Ishikawa (cell line): ENCODE measurements around a stretch of chr1.

GRCh38 chr1:235012414-235013106 lies 116.1 kb downstream of the TOMM20 start:
- RRBS = no CpG with 5 or more reads among the region's 9 CpGs

- RRBS = no CpG with 5 or more reads among the region's 19 CpGs
Observed at GRCh38 chr1:235022105-235023025, 106.3 kb downstream of the TOMM20 start.

- RRBS = no CpG with 5 or more reads among the region's 26 CpGs
Observed at GRCh38 chr1:235090347-235091319, 38.0 kb downstream of the TOMM20 start.

DNA sequence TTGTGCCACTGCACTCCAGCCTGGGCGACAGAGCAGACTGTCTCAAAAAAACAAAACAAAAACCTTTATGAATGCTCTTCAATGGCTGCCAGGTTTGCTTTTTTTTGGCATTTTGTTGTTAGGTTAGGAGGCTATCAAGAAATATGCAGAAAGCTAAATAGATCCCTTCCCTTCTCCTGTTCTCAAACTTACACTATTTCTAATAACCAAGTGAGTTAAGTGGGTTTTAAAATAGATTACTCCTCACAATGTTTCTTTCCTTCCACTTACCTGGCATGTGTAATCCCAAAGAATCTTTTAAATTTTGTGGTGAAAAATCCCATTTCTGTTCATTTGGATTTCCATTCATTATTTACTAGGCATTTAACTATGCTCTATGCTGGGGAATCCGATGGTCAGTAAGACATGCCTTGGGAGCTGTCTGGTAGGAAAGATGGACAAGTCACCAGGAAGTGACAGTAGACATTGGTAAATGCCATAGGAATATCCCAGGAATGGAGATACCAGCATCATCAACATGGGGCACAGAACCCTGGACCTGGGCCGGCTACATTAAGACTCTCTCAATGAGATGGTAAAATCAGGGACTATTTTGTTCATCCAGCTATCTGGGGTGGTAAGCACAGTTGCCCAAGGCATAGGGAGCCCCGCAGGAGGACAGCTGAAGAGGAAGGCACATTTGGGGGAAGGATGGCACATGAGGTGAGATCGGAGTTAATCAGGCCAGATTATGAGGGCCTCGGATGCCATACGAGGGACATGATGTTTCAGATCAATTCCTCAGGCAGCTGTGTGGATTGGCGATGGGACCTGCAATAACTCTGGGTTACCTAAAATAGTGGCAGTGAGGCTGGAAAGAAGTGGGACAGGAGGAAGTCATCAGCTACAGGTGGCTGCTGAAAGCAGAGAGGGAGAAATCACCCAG lies 21.5 kb downstream of the TOMM20 start:
- RRBS = no CpG with 5 or more reads among the region's 8 CpGs

GRCh38 chr1:235141121-235141682 lies 12.6 kb upstream of the TOMM20 start:
- RRBS = no CpG with 5 or more reads among the region's 8 CpGs

DNA sequence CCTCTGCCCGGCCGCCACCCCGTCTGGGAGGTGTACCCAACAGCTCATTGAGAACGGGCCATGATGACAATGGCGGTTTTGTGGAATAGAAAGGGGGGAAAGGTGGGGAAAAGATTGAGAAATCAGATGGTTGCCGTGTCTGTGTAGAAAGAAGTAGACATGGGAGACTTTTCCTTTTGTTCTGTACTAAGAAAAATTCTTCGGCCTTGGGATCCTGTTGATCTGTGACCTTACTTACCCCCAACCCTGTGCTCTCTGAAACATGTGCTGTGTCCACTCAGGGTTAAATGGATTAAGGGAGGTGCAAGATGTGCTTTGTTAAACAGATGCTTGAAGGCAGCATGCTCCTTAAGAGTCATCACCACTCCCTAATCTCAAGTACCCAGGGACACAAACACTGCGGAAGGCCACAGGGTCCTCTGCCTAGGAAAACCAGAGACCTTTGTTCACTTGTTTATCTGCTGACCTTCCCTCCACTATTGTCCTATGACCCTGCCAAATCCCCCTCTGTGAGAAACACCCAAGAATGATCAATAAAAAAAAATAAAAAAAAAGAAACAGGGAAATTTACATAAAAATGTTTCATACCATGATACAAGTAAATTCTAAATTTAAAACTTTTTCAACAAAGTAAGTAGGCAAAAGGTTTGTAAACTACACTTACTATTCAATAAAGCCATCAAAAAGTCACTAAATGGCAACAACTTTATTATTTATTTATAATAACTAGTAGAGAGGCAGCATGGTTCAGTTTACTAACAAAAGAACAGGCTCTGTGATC lies 18.1 kb downstream of the ARID4B start:
- RRBS = no CpG with 5 or more reads among the region's 8 CpGs

DNA sequence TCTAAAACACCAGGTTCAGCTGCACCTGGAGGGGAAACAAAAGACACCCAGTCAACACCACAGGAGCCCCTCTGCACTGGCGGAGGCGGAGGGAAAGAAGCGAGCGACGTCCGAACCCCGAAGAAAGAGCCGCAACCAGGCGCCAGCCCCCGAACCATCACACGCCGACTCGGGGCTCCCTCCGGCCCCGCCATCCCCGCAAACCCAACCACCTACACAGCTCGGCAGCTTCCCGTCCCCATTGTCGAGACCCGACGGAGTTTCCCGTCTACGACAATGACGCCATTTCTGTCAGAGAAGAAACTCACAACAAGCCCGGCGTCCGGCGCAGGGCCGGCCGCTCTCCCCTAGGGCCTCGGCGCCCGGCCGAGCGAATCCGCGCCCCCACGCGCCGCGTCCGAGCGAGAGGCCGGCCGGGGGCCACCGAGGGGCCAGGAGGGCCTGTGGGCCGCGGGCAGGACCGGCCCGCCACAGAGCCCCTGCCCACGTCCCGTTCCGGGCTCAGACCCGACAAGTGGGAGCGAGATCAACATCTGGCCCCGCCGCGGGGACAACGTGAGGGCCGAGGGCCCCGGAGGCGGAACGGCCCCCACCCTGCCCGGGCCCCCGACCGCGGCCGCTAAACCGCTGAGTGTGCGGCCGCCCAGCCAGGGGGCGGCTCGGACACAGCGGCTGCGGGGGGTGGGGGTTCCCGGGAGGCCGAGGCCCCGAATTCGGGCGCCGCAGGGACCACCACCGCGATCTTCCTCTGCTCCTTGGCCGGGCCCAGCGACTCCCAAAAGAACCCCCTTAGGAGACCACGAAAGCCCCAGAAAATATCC lies 825 bp downstream of the ARID4B start:
- RRBS = 1% methylated on average over 51 of the region's 86 CpGs

DNA sequence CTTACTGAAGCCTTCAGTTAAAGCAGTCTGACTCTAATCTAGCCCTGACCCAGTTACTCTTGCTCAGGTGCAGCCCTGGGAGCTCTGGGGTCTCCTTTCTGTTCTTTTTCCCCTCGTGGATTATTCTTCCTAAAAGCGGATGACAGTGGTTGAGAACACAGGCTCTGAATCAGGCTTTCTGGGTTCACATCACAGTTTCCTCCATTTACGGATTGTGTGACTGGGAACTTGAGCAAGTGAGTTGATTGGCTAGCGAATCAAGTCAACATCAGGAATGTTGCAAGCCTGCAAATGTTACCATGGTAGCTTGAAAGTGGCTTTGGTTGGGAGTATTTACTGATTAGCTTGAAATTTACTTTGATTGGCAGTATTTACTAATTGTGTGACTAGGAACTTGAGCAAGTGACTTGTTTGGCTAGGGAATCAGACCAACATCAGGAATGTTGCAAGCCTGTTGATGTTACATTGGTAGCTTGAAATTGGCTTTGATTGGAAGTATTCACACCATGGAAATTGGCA lies 22.8 kb upstream of the B3GALNT2 start:
- RRBS = no CpG with 5 or more reads among the region's 4 CpGs

GRCh38 chr1:235648818-235649406 lies 672 bp downstream of the GNG4 start:
- RRBS = 2% methylated on average over 2 of the region's 39 CpGs

DNA sequence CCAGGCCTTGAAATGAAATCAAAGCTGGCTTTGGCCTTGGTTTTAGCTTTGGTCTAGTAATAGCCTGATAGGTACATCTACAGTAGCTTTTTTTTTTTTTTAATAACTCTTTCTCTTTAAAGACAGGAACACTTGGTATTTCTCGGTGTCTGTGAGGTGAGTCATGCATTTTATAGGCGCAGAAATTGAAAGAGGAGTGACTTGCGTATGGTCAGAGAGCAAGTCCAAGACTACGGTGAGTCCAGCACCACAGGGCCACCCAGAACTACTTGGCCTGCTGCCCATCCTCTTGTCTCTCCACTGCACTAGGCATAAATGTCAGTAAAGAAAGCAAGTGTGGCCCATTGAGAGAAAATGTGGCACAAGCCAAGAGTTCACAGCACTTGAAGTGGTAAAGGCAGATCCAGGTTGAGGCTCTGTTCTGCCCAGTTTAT lies 36.3 kb upstream of the LYST start:
- RRBS = no CpG with 5 or more reads among the region's 4 CpGs

DNA sequence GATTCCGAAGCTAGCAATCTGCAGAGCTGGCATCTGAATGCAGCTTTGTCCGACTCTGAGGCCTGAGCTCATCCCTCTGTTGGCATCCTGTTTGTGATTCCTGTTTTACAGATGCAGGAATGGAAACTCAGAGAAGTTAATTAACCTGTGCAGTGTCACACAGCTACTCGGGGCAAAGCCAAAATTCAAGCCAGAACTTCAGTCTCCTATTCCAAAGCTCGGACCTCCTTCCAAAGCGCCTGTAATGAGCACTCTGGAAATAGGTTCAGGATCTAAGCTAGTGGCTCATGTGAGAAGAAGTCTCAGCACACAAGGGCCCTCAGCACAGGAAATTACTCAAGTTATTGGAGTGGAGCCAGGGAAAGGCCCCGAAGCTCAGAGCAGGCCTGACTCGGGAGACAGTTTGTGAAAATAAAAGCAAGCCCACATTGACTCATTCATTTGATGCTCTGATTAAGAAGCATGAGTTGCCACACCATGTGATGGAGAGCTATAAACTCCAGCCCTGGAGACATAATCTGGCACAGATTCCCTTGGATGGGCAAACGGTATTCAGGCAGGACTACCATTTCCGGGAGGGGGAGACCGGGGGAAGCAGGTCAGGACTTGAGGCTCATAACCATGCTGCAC lies 50.6 kb upstream of the LYST start:
- RRBS = no CpG with 5 or more reads among the region's 10 CpGs

DNA sequence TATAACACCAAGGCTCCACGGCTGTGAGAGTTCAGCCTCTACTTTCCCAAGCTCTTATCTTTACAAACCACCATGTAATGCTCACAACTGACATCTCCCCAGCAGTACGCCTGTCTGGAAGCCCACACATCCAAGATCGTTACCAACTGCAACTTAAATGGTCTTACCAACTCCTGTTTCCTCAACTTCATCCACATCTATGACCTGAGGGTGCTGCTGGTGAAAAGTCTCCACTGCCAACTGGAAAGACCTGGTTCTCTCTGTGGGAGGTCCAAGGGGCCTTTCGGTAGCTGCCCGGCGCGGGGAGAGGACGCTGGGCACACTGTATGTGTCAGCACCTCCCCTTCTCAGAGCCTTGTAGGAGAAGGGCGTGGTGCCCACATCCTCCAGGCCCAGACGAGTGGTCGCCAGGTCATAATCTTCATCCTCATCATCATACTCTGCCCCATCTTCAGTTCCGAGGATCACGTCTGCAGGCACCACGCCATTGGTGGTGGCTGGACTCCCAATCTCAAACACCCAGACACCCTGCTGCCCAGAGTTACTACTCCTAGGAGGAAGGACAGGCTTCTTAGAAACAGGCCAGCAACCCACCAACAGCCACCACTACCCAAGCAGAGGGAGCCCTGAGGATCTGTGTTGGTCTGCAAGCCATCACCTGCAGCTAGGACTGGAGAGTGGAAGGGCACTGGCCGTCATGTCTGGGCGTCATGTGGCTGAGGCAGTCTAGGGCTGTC lies 23.0 kb downstream of the NID1 start:
- RRBS = no CpG with 5 or more reads among the region's 16 CpGs

- RRBS = no CpG with 5 or more reads among the region's 6 CpGs
Observed at GRCh38 chr1:236058908-236059611, 5.8 kb downstream of the NID1 start.

DNA sequence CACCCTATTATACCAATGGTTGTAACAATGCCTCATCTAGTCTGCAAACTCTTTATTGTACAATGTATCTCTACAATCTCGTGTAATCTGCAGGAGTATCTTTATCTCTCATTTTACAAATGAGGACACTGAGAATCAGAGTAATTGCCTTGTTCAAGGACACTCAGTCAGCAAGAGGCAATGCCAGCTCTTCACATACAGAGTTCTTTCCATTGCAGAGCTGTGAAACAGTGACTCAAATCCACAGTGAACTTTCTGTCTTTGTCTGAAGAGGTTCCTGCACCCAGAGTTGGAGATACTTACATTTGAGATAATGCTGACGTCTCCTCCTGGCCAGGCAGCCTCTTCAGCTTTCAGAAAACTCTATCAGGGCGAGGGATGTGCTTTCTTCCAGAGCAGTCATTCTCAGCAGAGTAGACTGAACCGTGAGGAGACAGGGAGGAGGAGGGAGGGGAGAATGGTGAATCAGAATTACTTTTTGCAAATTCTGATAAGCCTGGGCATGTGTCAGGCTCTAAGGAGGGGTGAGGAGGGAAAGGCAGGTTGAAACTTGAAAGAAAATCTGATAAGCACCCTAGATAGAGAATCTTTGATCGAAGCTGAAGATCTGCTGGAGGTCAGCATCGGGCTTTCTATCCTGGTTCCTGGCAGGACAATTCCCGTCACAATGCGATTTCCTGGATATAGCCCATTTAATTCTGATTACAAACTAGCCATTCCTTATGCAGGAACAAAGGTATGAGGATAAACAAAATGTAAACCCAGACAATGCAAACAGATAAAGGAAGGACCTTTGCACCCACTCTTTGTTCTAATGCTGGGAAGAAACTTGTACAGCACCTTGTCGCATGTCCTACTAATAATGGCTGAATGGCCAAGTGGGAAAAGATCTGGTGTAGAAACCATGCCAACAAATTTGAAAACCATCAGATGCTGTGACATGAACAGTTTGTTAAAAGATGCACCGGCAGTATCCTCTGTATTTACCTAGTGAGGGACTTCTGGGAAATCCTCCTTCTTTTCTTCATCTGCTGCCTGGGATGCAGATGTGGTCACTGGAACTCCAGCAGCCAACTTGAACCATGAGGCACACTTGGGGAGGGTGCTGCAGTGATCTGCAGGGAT lies 19.0 kb upstream of the NID1 start:
- RRBS = no CpG with 5 or more reads among the region's 10 CpGs

- RRBS = no CpG with 5 or more reads among the region's 16 CpGs
Observed at GRCh38 chr1:236159672-236160167, 17.4 kb downstream of the GPR137B start.

DNA sequence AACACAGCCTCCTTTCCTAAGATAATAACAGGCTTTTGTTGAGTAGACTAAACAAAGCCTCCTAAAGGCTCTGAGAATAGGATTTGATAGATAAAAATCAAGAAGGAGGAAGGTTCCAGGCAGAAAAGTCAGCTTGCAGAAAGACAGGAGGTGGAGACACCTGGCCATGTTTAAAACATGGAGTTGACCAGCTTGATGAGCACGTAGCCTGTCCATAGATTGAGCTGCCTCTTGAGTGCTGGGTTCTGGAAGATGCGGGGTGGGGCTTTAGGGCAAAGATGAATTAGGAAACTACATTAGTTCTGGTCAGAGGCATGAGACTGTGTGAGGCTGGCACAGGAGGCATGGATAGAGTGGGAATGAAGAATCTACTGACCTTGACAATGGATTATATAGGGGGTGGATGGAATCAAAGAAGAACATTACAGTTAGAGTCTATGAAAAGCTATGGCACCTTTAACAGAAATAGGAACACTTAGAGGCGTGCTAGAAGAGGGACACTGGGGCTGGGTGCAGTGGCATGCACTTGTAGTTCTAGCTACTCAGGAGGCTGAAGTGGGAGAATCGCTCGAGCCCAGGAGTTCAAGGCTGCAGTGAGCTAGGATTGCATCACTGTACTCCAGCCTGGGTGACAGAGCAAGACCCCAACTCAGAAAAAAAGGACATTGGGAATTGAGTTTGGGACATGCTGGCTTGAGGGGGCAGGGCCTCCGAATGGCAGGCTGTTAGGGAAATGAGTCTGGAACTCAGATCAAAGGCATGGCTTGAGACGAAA lies 32.0 kb downstream of the GPR137B start:
- RRBS = no CpG with 5 or more reads among the region's 7 CpGs

- RRBS = no CpG with 5 or more reads among the region's 10 CpGs
Observed at GRCh38 chr1:236494535-236495253, 29.1 kb upstream of the LGALS8 start.

GRCh38 chr1:236524414-236525203 lies 827 bp downstream of the LGALS8 start:
- RRBS = no CpG with 5 or more reads among the region's 19 CpGs

GRCh38 chr1:236551184-236551917 lies 27.6 kb downstream of the LGALS8 start:
- RRBS = no CpG with 5 or more reads among the region's 6 CpGs

DNA sequence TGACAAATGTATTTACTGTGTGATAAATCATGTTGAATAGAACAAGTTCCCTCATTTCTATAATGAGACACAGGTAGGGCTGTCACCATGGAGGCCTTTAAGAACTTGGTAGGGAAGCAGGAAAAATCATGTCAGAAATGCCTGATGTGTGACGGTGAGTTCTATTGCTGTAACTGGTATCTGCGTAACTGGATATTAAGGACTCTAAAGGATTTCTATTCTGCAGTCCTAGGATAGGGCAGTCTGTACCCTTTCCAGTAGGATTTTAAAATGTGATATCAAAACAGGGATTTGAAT lies 15.5 kb downstream of the ACTN2 start:
- RRBS = no CpG with 5 or more reads among the region's 2 CpGs